ENCODE measurements around a stretch of chr6.

DNA sequence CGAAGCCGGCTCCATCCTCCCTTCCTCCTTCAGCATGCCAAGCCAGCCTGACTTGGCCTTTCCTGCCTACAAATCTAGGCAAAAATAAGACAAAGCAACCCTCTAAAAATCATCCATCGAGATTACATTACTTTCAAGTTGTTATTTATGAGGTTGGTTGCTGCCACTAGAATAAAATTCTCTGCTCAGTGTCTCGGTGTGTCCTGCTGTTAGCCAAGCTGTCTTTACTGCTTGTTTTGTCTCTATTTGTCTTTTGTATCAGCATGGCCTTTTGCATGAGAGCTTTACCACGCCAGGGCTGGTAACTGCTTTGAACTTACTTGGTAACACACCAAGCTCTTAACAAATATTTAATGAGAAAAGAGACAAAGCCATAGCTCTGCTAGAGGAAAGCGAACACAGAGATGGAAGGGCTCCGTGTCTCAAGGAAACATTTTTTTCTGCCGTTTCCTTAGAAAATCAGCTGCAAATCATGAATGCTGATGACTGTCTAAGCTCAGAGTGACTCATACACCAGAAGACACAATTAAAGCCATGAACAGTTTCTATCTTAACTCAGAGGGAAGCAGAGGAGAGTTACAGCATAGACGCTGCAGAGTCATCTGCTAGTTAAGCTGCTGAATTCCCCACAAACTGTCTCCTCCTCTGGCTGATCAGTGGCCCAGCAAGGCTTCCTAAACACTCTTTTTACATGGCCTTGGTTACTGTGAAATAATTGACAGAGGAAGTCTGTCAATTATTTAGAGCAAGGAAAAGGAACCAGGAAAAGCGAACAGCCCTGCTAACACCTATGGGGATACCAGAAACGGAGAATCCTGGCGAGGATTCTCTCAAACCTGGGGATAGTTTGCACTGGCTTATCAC lies 44.8 kb downstream of the AGPAT4 start:
- RRBS: no CpG with 5 or more reads among the region's 12 CpGs

DNA sequence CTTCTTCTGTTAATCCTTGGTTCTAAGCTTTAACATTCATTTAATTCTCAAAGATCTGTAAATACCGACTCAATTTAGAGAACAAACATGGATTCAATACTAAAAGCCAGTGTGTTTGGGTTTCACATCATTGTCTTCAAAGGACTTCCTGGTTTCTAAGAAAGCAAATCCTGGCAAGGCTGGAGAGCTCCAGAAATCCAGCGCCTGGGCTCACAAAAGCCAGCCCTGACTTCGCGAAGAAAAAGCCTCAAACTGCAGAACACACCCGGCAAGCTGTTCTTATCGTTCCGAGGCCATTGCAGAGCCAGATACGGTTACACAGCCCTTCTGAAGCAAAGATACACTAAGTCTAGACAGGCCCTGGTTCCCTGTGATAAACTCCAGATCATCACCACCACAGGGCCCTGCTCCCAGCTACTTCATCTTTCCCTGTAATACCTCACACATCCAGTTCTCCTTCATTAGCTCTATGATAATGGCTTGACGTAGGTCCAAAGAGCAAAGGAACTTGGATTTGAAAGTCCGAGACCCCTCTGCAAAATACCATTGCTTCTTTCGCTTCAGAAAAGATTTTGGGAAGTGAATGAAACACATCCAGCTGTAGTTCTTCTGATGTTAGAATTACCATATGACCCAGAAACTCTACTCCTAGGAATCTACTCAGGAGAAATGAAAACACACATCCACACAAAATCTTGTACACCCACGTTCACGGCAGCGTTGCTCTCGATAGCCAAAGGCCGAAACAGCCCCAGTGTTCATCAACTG lies 19.0 kb downstream of the AGPAT4 start:
- RRBS: no CpG with 5 or more reads among the region's 16 CpGs

GRCh38 chr6:161359099-161359883 lies 85.4 kb upstream of the AGPAT4 start:
- RRBS: no CpG with 5 or more reads among the region's 16 CpGs

- RRBS: no CpG with 5 or more reads among the region's 12 CpGs
Observed at GRCh38 chr6:161443593-161444341, 169.9 kb upstream of the AGPAT4 start.

- RRBS: no CpG with 5 or more reads among the region's 9 CpGs
Observed at GRCh38 chr6:162058243-162058787, 669.3 kb downstream of the PRKN start.

GRCh38 chr6:162187705-162188057 lies 539.9 kb downstream of the PRKN start:
- RRBS: no CpG with 5 or more reads among the region's 2 CpGs

- RRBS: no CpG with 5 or more reads among the region's 6 CpGs
Observed at GRCh38 chr6:162388147-162388500, 339.4 kb downstream of the PRKN start.

DNA sequence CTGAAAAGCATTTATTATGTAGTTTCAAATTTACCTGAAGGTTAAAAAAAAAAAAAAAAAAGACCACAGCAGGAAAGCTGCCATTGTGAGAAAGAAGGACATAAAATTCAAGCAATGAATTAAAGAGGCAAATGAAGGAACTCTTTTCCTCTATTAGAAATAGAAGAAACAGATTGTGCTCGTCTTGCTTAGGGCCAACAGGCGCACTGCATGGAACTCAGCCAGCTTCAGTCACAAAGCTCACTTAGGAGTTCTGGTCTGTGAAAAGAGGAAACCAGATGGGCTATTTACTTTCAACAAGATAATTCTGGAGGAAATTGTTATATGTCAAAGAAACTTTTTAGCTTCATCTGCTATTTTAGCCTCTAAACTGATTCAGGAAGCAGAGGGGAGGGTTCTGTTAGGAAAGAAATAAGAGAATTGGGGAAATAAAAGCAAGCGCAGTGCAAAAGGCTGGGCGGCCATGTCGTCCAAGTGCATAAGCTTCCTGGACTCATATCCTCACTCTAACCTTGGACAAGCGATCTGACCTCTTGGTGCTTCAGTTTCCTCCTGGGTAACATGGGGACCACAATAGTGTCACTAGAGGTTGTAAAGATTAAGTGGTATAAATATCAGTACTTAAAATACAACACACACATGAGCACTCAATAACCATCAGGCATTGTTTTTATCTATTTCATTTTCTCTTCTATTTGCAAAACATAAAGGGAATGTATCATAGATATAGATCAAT lies 21.3 kb downstream of the PRKN start:
- RRBS: no CpG with 5 or more reads among the region's 6 CpGs

- RRBS: no CpG with 5 or more reads among the region's 6 CpGs
Observed at GRCh38 chr6:163261083-163261380, 153.5 kb upstream of the QKI start.

DNA sequence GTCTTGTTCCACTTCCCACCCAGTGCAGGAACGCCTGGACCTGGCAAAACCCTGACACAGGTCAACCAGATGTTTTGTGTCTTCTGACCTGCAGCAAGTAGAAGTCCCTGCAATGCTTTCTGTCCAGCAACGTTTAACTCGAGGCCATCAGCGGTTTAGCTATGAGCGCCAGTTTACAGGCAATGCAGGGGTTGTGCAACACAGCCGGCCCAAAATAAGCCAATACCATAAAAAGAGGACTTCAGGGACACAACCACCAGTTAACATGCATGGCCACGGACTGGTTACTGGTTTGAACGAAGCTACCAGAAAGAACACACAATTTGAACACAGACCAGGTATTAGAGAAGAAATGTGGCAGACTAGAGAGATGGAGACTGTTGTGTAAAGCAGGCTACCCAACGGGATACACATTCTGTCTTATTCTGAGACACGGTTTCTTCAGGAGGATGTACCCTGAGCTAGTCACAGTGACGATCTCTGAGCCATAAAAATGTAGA lies 80.1 kb upstream of the QKI start:
- RRBS: no CpG with 5 or more reads among the region's 11 CpGs

GRCh38 chr6:163341425-163342250 lies 72.9 kb upstream of the QKI start:
- RRBS: no CpG with 5 or more reads among the region's 15 CpGs

DNA sequence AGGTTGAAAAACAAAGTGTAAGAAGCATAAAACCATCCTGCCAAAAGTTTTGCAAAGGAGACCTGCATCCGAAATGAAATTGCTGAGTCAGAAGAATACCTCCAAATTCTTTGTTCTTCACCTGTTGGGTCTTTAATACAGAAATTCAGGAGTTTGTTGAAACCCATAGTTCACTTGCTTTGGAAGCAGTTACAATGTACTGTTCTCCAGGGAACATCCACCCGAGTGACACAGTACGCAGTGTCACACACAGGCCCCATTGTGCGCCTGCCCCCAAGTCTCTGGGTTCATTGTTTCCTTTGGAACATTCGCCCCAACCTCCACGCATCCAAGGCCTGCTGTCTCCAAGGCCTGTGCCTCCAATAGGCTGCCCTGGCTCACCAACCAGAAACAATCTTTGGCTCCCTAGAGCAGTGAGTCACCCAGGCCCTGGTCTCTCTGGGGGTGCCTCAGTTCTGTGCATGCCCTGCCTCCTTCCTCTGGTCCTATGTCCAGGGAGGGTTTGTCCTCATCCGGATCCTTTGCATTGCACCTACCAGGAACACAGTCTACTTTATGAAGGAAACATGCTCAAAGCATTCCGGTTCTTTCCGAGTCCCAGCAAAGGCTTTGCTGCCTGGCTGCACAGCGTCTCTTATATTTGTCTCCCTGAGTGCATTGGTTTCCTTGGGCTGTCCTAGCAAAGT lies 65.3 kb upstream of the QKI start:
- RRBS: 97% methylated on average over 1 of the region's 10 CpGs

DNA sequence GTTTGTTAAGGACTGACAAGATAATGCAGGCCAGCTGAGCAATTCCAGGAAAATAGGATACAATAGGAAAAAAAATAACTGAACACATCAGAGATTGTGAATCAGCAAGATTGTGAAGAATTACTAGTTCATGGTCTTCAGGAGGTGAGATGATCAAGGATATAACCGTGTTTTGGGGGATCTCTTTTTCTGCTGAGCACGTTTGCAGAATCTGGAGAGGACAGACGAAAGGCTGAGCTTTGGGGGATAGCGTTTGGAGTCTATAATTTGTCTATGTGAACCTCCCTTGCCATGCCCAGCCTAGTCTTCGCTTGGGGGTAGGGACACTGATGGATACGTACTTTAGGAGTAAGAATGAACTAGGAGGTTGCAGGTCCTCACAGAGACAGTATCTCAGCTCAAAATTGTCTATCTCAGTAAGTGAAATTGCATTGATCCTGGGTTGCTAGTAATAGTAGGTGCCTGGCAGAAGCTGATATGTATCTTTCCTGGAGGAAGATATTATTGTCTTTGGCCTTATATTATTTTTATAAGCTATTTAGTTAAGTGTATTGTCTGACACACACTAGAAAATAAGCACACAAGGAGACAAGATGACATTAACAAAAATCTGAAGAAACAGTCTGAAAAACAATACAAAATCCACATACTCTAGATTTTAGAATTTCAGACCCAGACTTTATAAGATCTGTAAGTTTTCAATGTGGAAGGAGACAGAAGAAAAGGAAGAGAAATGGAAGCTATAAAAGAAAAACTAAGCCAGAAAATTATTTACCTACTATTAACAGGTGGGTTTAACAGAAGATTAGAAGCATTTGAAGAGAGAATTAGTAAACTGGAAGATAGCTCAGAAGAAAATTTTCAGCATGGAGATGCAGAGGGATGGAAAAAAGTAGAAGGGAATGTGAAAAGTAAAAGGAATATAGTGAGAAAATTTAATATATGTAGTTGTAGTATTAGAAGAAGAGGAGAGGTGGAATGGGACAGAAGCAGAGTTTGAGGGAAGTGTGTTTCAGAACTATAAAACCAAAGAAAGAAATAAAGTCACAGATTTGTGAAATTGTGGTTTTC lies 55.8 kb downstream of the QKI start:
- RRBS: no CpG with 5 or more reads among the region's 6 CpGs

- RRBS: no CpG with 5 or more reads among the region's 4 CpGs
Observed at GRCh38 chr6:163482849-163483475, 68.4 kb downstream of the QKI start.

- RRBS: no CpG with 5 or more reads among the region's 8 CpGs
Observed at GRCh38 chr6:163777016-163777465, 362.5 kb downstream of the QKI start.

- RRBS: no CpG with 5 or more reads among the region's 6 CpGs
Observed at GRCh38 chr6:163780783-163781230, 366.3 kb downstream of the QKI start.

GRCh38 chr6:163944098-163944476 lies 529.6 kb downstream of the QKI start:
- RRBS: no CpG with 5 or more reads among the region's 2 CpGs

DNA sequence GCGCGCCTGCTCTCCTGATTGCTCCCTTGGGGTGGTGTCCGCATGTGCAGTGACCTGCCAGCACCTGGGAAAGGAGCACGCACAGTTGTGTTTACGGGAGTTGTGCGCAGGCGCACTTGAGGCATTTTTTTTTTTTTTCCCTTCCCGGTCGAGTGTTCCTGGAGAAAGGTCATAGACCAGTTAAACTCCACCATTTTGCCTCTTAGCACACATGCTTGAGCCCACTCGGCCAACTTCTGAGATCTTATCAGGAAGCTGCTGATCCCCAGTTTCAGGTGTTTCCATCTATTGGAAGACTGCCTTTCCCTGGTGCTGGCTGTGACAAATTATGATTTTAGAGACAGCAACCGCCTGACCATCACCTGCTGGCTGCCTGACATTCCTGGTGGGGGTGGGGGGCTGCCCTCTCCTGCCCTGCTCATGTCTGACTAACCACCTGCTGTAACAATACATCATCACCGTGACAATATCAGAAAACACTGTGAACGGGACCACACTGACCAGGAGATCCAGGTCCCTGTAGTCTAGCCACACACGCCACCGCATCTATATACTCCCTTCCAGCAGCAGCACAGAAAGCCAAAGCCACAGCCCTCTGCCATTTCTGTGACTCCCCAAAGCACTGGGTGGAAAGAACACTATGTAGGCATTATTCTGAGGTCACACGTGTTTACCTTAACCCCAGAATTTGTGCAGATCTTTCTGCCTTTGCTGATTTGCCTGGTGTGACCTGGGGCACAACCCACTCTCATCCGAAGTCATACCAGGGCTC lies 537.5 kb downstream of the QKI start:
- RRBS: no CpG with 5 or more reads among the region's 17 CpGs

DNA sequence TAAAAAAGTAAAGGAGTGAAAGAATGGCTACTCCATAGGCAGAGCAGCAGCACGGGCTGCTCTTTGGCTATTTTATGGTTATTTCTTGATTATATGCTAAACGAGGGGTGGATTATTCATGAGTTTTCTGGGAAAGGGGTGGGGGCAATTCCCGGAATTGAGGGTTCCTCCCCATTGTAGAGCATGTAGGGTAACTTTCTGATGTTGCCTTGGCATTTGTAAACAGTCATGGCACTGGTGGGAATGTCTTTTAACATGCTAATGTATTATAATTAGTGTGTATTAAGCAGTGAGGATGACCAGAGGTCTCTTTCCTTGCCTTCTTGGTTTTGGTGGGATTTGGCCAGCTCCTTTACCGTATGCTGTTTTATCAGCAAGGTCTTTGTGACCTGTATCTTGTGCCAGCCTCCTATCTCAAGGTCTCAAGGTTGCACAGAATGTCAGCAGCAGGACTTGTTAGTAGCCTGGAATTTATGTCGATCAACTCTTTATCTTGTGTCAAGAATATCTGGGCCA lies 931.4 kb downstream of the QKI start:
- RRBS: no CpG with 5 or more reads among the region's 5 CpGs

GRCh38 chr6:165552233-165552984 lies 110.6 kb downstream of the PDE10A start:
- RRBS: no CpG with 5 or more reads among the region's 7 CpGs